Sternocleidomastoid (tissue), 1 donor: ENCODE measurements around a stretch of chr21.

DNA sequence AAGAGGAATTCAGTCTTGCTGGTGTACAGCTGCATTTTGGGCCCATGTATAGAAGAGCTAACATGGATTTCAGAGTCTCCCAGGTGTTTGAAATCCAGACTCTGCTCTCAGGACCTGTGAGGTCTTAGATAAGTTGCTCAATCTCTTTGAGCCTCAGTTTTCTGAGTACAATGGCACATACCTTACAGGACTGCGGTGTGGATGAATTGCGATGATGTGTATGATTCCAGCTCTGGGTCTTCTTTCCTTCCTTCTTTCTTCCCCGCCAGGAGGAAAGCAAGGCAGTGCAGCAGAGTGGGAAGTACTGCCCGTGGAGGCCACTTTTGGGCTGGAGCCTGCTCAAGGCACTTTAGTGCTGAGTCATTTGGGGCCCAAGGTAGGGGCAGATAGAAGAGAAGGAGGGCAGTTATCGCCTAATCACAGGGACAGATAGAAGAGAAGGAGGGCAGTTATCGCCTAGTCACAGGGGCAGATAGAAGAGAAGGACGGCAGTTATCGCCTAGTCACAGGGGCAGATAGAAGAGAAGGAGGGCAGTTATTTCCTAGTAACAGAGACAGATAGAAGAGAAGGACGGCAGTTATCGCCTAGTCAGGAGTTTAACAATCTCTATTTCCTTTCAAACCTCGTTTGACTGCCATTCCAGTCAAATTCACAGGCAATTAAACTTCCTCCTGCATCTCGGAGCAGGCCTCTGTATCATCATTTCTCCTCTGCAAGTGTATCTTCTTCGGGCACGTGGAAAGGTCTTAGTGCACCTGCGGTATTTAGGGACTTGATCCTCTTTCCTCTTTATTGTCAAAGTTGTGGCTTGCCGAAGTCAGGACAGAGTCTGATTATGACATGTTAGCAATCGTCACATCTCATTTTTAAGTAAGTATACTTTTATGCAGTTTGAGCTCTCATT is 5277.6 kb upstream of the TPTE start:
- PRO-cap = no peak

- PRO-cap = no peak
Observed at GRCh38 chr21:8215887-8216432, 2305.4 kb upstream of the TPTE start.

DNA sequence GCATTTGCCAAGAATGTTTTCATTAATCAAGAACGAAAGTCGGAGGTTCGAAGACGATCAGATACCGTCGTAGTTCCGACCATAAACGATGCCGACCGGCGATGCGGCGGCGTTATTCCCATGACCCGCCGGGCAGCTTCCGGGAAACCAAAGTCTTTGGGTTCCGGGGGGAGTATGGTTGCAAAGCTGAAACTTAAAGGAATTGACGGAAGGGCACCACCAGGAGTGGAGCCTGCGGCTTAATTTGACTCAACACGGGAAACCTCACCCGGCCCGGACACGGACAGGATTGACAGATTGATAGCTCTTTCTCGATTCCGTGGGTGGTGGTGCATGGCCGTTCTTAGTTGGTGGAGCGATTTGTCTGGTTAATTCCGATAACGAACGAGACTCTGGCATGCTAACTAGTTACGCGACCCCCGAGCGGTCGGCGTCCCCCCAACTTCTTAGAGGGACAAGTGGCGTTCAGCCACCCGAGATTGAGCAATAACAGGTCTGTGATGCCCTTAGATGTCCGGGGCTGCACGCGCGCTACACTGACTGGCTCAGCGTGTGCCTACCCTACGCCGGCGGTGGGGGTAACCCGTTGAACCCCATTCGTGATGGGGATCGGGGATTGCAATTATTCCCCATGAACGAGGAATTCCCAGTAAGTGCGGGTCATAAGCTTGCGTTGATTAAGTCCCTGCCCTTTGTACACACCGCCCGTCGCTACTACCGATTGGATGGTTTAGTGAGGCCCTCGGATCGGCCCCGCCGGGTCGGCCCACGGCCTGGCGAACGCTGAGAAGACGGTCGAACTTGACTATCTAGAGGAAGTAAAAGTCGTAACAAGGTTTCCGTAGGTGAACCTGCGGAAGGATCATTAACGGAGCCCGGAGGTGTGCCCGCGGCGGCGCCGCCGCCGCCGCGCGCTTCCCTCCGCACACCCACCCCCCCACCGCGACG is 2266.3 kb upstream of the TPTE start:
- PRO-cap = no peak

DNA sequence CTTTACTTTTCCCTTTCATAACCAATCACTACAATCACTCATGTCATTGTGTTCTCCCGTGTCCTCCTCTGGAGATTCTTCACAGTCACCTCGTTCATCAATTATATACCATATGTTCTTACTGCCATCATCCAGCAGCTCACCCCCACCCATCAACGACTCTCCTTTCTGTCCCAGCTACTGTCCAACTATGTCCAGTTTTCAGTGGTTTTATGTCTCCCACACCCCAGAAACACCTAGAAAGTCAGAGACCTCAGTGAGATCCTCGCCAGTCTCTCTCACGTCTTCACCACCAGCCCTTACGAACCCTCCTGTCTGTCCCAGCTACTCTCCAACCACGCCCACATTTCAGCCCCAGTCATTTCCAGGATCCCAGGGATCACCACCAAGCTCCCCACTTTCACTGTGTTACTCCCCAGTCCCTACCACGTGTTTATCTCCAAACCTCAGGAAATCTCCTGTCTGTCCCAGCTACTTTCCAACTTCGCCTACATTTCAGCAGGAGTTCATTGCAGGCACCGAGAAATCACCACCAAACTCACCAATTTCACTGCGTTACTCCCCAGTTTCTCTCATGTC is 1529.9 kb upstream of the TPTE start:
- PRO-cap = no peak

- PRO-cap = no peak
Observed at GRCh38 chr21:9000278-9001304, 1520.8 kb upstream of the TPTE start.

DNA sequence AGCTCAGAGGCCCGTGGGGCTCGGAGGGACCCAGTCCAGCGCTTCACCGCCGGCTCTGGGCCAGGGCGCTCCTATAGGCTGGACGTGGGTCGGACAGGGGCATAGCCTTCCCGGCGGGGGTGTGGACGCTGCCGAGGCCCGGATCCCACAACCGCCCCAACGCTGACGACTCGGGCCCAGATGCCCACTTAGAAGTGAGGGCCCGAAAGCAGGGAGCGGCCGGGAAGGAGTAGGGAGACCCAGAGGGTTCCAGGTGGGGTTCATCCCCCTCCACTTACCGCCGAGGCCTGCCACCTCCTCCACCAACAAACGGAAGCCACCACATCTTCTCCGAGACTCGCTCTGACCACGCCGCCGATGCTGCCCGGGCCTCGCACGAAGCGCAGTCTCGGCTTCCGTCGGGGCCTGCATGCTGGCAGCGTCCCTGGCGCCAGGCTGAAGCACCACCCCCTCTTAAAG is 179.0 kb upstream of the TPTE start:
- PRO-cap = no peak

DNA sequence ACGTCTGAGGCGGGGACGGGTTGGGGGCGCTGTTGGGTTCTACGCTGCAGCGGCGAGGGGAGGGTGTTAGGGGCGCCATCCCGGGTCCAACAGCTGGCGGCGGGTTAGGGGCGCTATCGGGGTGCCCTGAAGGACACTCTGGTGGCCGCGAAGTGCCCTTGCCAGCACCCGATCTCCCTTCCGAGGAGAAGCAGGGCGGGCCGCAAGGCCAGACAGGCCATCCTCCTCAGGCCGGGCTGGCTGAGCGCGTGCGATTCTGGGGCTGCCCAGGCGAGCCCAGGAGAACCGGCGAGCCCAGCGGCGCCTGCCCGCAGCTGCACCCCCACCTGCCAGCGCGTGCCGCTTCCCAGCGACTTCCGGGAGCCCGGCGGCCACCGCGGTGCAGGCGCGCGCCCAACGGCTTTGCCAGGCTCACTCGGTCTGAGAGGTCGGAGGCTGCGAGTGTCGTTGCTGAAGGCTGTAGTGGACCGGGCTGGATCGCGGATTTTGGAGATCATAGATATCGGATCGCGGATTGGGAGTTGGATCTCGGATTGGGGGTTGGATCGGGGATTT is 147.0 kb downstream of the LIPI start:
- PRO-cap = no peak

GRCh38 chr21:14517716-14518783 is 28.1 kb downstream of the SAMSN1 start:
- PRO-cap = no peak

DNA sequence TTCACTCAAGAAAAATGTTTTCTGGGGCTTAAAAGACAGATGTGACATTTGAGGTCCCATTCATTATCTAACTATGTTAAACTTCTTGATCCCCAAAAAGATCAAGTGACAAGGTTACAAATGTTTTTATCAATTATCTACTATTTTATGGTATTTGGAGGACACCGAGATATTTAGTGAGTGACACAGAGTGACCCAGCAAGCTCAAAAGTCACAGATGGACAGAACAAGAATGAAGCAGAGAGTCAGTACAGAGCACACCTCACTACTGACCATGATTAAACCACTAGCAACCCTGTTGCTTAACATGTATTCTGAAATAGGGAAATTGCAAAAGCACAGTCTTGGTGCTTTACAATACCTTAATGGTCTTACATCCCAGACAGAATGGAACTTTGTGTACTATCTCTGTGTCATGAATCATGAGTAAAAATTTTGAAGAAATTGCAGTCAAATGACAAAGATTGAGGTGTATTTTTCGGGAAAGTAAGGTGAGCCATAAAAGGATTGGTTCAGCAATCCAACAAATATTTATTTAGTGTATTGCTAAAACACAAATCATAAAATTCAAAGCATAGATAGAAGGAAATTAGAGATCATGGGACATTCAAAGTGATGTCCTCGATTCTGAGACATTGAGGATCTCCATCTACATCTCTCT is 2.6 kb upstream of the SAMSN1 start:
- PRO-cap = no peak

GRCh38 chr21:14744424-14744984 is 198.4 kb upstream of the SAMSN1 start:
- PRO-cap = unidirectional peak, minus-strand start at chr21:14744606

DNA sequence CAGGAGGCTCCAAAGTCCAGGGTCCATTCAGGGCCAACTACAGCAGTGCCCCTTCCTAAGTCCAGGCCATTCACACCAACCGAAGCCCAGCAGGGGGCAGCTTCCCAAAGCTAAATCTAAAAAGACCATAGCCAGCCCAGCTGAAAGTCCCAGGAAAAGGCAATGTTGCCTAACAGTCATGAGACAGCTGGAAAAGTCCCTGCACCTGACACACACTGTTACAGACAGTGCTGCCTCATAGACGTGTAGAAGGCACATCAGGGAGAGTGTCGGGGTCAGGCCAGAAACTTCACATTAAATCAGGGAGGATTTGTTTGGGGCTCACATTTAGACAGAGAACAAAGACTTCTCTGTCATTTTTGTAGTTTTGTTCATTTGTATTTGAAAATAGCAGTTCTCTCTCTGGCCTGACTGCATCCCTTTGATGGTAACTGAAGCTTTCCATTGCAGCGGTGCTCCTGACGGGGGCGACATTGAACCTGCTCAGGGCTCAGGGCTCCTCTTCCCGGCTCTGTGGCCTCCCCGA is 200.4 kb downstream of the NRIP1 start:
- PRO-cap = no peak

DNA sequence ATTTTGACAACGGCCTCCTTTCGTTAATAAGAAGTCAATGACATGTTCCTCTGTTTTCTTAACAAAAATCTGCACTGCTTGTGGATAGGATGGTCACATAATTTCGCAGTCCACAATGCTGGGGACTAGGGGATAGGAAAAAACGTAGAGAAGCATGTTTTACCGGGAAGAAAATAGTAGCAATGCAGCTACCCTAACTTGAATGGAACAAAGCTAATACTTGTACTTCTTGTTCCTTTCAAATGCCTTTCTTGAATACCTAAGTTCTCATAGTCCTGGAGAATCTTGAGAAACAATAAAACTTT is 195.9 kb downstream of the NRIP1 start:
- PRO-cap = no peak

GRCh38 chr21:15140298-15141047 is 75.7 kb upstream of the NRIP1 start:
- PRO-cap = no peak

DNA sequence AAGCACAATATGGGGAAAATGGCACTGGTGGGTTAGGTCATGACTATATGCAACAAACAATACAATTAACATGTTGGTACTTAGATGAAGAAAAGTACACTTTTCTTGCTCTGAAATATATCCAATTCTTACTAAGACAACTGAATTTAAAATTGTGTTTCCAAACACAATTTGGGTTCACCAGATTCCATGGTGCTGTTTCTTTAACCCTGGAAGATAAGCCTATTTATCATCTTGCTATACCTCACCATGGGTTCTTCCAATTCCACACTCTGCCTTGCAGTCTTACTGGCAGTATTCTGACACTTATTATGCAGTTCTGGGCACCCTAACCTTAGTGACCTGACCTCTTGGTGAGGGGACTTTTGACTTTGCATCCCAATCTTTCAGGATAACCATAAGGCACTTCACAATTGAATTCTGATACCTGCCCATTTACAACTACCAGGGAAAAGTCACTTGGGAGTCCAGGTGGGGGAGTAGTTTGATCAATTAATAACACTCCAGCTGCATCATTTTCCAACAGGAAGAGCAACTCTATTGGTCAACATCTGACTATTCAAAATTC is 177.1 kb upstream of the NRIP1 start:
- PRO-cap = no peak

DNA sequence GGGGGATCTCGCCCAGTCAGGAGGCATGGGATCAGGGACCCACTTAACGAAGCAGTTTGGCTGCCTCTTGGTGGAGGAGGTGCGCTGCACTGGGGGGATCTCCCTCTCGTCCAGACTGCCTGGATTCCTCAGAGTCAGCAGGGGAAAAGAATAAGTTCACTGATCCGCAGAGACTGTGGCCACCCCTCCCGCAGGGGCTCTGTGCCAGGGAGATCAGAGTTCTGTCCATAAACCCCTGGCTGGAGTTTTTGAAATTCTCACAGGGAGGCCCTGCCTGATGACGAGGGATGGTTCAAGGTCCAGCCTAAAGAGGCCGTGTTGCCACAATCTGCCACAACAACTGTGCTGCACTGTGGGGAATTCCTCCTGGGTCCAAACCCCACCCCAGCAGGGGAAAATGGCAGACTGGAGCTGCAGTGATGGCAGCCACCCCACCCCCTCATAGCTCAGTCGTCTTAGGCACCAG is 273.9 kb upstream of the USP25 start:
- PRO-cap = no peak

DNA sequence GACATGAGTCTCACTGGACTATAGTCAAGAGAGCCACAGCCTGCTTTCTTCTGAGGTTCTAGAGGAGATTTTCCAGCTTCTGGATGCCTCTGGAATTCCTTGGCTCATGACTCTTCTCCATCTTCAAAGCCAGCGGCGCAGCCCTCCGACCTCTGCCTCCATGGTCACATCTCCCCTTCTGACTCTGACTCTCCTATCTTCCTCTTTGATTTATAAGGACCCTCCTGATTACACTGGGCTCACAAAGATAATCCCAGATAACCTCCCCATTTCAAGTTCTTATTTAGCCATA is 86.8 kb upstream of the USP25 start:
- PRO-cap = no peak

DNA sequence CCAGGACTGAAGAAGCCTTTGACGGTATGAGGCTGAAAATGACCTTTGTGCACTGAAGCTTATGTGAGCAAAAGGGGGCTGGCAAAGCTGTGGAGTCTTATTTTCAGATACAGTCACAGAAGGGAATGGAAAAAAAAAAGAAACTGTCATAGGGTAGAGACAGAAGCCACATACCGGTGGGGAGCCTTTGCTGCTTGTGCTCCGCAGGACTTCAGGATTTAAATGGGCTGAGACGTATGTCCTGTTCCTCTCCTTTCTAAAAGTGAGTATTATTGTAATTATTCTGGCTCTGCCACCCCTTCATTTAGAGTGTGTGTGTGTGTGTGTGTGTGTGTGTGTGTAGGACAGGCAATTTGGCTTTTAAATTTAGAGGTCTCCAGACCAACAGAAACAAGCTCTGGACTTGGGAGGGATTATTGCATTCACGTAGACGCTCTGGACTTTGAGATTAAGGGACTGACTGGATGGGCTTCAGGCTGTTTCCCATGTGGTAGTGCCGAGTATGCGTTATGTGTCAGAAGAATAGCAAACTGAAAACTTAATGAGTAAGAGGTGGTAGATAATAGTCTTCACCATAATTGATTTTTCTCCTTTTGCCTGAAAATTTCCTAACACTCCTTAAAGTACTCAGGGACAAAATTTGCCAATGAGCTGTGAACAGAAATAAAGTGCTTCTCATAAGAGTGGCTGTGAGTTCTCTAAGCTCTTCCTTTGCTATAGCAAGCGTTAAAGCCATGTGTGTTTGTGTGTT is 281.9 kb downstream of the USP25 start:
- PRO-cap = no peak

DNA sequence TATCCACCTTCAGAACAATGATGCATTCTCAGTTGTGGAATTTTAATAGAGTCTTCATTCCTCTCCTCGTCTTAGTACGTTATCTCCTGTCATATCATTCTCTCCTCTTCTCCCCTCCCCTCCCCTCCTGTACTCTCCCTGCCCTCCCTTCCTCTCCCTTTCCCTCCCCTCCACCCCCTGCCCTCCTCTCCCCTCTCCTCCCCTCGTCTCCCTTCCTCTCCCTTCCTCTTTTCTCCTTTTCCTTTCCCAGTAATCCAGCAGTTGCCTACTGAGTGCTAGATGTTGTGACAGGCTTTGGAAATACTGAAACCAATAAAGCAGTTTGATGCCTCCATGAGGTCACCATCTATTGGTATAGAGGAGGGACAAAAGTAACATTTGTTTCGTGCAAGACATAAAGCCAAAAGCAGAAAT is 453.9 kb downstream of the USP25 start:
- PRO-cap = no peak

DNA sequence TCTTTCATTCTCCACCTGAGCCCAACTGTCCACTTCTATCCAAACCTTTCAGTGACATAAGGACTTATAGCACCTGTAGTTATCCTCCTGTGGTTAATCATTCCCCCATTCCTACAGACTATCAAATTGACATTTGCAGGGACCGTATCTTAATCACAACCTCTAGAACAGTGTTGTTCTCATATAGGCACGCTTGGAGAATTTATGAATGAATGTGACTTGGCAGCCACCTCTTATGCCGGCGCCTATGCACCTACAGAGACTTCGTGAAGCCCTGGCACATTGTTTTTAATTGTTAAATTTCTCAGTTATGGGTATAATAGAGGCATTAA is 83.8 kb upstream of the CXADR start:
- PRO-cap = no peak

DNA sequence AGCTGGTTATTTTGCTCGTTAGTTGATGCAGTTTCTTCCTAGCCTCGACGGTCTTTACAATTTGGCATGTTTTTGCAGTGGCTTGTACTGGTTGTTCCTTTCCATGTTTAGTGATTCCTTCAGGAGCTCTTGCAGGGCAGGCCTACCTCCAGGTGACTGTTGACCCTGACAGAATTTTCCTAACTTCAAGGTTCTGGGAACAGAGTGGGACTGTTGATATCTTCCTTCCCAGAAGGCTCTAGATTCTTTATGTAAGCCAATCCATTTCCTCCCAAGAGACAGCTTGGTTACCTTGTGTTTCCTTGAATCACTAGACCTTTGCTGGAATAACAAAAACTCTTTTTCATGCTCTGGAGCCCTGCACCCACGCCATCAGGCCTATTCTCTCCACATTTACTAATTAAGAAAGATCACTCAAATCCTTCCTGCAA is 67.0 kb downstream of the C21orf91 start:
- PRO-cap = no peak